ENCODE measurements around a stretch of chr18.

DNA sequence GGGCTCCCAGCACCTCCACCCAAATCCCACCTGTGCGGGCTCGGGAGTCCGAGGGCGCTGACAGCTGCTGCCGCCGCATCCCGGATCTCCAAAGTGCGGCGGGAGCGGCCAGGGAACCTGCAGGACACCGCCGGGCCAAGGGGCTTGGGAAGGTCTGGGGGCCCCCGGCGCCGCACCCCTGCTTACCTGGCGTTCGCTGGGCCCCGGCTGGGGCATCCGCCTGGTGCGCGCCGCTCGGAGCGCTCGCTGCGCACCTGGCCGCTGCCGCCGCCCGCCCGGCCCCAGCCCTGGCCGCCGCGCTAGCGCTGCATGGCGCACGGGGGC, 341 bp downstream of the ATP8B1 start:
- RRBS, result 2% methylated on average over 30 of the region's 37 CpGs

DNA sequence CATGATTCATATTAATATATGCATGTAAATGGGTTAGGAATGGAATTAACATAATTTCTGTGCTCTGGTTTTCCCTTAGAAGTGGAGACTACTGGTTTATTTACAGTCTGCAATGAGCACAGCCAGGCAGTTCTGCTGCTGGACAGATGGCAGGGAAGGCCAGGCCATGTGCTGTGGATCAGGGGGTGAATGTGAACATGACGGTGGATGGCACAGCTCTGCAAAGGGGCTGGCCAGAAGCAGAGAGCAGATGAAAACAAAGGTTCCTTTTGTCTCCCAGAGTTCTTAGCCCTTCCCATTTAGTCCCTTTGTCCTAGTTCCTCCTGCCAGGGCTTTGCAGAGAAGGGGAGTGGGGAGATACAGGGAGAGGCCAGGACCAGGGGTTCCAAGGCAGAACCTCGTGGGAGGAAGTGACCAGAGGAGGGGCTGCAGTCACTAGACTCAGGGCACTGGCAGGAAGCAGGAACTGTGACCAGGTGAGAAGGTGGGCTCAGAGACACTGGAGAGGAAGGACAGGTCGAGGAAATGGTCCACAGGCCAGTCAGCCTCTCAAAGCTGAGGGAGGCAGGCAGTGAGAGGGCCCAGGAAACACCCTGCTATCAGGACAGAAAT, 112.9 kb upstream of the ATP8B1 start:
- RRBS, result no CpG with 5 or more reads among the region's 3 CpGs

GRCh38 chr18:58095143-58095680, 51.2 kb downstream of the NEDD4L start:
- RRBS, result no CpG with 5 or more reads among the region's 10 CpGs

DNA sequence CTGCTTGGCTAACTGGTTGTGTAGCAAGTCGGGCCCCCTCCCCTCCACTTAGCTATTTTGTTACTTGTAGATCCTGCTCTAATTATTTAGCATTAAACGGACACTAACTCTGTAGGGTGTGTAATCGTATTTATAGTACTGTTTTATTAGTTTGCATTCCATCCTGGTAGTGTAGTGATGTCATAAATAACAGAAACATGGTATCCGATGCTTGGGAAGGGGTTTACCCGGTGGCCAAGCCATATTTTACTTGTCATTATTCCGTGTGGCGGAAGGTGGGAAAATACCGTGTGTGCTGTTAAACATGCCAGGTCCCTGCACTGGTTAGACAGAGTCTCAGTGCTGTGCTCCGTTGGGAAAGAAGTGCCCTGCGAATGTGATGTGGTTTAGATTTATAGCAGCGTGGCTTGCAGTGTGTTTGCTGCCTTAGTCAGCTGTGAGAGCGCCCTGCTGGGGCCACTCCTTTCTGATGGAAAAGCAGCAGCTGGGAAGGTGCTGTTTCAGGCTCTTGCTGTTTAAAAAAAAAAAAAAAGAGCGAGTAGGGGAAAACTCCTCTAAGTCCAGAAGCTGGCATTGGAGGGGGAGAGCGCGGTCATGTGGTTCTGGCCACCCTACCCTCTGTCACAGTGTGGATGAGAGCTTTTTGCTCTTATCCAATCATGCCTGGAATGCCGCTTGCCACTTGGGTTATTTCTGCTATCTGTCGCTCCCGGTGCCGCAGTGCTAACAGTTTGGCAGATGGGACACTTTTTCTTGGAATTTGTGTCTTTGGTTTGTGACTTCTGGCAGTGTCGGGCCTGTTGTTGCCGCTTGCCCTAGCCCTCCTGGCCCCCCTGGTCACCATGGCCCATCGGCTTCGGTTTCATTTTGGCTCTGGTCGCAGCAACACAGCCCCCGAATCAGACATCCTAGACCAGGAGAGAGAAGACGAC, 211.0 kb downstream of the NEDD4L start:
- RRBS, result no CpG with 5 or more reads among the region's 26 CpGs

DNA sequence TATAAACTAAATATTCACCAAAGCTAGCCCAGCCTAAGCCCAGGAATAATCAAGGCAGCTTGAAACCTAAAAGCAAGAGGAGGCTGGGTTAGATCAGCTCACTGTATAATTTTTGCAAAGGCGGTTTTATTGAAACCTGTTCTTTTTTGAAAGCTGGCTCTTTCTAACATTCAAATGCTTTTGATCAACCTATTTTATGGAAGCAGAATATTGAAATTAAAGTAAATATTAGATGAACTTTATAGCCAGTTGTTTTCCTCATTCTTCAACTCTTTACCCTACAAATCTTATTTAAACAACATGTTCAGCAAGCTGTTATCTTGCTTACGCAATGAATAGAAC, 241.5 kb downstream of the NEDD4L start:
- RRBS, result no CpG with 5 or more reads among the region's 2 CpGs

- RRBS, result no CpG with 5 or more reads among the region's 3 CpGs
Measured at GRCh38 chr18:58362703-58363092, 266.2 kb downstream of the ALPK2 start.

GRCh38 chr18:58402994-58403525, 225.8 kb downstream of the ALPK2 start:
- RRBS, result no CpG with 5 or more reads among the region's 9 CpGs

- RRBS, result no CpG with 5 or more reads among the region's 7 CpGs
Measured at GRCh38 chr18:58407109-58407688, 221.7 kb downstream of the ALPK2 start.

- RRBS, result no CpG with 5 or more reads among the region's 3 CpGs
Measured at GRCh38 chr18:58409435-58409785, 219.5 kb downstream of the ALPK2 start.

GRCh38 chr18:58429530-58429882, 199.4 kb downstream of the ALPK2 start:
- RRBS, result no CpG with 5 or more reads among the region's 5 CpGs

GRCh38 chr18:58460362-58460654, 168.6 kb downstream of the ALPK2 start:
- RRBS, result no CpG with 5 or more reads among the region's 6 CpGs

GRCh38 chr18:58540638-58541225, 88.2 kb downstream of the ALPK2 start:
- RRBS, result no CpG with 5 or more reads among the region's 6 CpGs

DNA sequence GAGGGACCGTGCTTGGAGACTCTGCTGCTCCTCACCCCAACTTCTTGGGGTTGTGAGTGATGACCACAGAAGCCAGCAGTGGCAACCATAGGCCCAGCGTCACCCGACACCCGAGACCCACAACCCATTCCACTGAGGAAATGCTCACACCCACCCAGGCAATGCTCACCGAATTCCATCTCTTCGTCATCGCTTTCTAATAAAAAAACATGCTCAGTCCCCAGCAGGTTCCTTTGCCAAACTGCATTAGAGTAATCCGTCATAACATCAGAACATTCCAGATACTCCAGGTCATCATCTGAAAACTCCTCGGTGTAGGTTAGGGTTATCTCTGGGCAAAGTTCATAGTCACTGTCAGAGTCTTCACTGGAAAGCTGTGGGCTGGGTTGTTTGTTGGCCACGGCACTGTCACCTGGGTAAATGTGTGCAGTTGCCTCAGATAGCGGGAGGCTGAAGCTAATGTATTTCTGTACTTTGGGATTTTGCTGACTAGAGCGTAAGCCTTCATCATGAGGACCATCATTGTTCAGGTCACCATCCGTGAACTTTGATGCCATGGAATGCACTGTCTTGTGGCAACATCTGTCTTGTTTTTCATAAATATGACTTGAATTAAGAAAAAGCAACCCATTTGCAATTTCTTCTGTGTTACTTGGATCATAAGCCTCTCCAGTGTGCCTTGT, 49.2 kb downstream of the ALPK2 start:
- RRBS, result no CpG with 5 or more reads among the region's 13 CpGs

DNA sequence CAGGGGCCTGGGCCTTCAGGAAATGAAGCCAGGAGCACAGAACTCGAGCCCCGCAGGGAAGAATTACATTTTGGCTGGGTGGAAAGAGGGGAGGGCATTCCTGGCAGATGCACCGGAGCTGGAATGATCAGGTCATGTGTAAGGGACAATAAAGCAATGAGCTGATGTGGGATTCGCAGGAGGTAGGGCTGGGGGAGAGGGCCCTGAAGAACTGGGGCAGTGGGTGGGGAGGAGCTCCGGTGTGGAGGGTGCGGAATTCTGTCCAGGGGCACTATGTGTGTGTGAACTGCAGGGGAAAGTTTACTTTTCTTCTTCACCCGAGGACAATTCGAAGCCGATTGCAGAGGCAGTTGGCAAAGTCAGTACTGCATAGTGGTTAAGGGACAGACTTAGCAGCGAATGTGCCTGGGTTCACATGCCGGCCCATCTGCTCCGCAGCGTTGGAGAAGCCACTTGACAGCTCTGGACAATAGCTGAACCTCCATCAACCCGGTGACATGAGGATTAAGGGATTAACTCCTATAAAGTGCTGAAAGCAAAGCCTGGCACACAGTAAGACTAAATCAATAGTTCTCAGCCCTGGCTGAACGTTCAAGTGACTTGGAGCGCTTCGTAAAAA, 36.4 kb downstream of the ALPK2 start:
- RRBS, result 53% methylated on average over 4 of the region's 17 CpGs

DNA sequence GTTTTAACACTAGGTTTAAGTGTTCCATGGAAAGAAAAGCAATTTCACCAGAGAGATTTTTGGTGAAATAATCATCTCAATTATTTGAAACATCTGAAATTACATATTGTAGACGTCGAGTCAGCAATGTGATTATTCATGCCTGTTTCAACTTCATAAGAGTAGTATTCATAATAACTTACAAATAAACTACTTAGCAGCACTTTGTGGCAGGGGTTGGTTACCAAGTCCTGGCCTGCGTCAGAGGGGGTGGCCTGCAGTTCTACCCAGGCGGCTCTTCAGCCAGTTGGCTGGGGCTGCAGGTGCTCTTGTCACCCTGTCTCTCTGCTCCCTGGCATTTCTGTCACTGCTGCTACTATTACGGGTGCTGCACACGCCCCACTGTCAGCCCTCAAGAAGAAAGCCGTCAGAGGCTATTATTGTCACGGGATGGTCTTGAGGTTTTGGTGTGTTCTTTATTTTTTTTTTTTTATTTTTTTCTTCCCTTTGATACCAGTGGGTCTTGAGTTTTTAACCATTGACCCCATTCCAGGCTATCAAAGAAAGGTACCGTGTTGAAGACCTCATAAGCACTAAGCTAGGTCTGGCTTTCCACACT, 50.5 kb downstream of the MALT1 start:
- RRBS, result no CpG with 5 or more reads among the region's 9 CpGs

DNA sequence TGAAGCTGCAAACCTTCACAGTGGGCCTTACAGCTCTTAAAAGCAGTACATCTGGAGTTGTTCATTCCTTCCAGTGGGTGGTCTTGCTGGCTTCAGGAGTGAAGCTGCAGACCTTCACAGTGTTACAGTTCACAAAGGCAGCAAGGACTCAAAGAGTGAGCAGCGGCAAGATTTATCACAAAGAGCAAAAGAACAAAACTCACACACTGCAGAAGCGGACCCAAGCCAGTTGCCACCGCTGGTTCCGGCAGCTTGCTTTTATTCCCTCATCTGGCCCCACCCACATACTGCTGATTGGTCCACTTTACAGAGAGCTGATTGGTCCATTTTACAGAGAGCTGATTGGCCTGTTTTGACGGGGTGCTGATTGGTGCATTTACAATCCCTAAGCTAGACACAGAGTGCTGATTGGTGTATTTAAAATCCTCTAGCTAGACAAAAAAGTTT, 37.3 kb upstream of the ZNF532 start:
- RRBS, result no CpG with 5 or more reads among the region's 5 CpGs

DNA sequence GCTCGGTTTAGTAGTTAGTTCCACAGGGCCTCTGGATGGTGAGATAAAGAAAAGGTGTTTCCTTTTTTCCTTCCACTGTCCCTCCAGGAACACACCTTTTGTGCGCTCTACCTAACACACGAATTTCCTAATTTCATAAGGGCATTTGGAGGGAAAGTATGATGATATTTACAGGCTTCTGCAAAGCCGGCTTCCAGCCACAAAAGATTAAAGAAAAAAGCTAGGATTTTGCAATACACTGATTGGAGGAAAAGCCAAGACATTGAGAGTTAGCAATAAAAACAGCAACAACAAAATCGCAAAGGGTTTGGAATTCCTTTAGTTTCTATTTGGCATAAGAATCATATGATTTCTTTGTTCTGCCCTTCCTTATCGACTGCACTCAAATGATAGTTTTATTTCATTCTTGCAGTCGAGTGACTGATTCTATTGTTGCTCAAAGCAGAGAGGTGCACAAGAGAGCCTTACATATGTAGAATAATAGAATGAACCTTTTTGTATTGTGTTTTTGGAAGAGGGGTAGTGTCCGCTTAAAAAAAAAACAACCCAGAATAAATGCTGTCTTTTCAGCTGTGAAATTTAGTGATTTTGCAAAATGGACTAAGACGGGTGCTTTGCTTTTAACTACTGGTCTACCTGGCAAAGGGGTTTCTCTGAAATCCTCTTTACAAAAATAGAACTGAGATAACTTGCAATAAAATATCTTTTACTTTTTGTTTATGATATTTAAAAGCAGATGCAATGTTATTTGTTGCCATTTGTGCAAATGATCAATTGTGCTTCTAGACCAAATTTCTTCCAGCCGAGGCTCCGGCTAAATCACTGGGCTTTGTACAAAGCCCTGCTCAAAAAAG, 3.8 kb upstream of the ZNF532 start:
- RRBS, result no CpG with 5 or more reads among the region's 11 CpGs

DNA sequence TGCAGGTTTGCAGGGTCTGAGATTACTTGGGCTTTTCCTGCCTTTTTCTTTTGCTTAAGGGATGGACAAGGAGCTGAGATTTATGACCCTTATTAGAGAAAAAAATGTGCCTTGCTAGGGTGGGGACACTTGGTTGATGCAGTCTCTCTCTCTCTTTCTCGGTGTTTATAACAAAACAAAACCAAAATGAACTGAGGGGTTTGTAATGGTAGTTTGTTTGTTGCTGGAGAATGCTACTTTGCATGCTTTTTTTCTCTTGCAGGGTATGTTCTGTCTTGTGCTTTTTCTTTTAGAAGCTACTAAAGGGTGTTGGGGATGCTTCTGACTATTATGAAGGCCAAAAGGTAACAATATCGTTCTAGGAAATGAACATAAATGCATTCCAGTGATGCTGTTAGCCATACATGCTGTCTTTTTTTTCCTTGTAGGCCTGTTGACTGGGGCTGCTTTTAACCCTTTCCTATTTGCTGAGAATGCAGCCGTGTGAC, 409 bp downstream of the ZNF532 start:
- RRBS, result no CpG with 5 or more reads among the region's 3 CpGs

GRCh38 chr18:58866897-58867181, 2.2 kb downstream of the ZNF532 start:
- RRBS, result no CpG with 5 or more reads among the region's 5 CpGs

- RRBS, result no CpG with 5 or more reads among the region's 3 CpGs
Measured at GRCh38 chr18:58953412-58954057, 88.9 kb downstream of the ZNF532 start.